ENCODE measurements around the gene CRBN.

GRCh38 chr3:198192-198555, 1.6 kb downstream of the CHL1 start:
- RRBS = 2% methylated on average over 13 of the region's 42 CpGs
CAGE:
- cytosol, long polyA plus RNA = no peak
- long polyA plus RNA = no peak
- nucleus, long polyA plus RNA = no peak

DNA sequence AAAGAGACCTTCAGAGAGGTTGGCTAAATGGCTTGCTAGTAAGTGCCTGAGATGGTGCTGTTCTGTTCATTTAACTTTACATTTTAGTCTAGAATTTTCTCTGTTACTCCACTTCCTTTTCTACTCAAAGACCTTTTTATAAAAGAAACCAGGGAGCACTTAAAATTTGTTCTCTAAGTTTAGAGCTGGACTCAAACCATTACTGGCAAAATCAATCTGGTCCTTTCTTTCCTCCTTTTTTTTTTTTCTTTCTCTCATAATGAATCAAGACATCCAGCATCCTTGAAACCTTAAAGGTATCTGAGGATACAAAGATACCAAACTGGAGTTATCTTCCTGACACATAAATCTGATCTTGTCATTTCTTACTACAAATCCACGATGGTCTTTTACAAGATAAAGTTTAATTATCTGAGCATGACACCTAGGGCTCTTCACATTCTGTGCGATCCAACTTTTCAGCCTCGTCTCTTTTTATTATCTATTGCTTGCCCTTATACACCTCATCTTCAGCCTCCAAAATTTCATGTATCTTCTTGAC, 36.3 kb downstream of the CHL1 start:
- RRBS = no CpG with 5 or more reads among the region's 3 CpGs
CAGE:
- cytosol, long polyA plus RNA = no peak
- long polyA plus RNA = no peak
- nucleus, long polyA plus RNA = no peak

- RRBS = no CpG with 5 or more reads among the region's 6 CpGs
CAGE:
- cytosol, long polyA plus RNA = no peak
- long polyA plus RNA = no peak
- nucleus, long polyA plus RNA = no peak
These were observed 68.1 kb downstream of the CHL1 start for GRCh38 chr3:264562-265073.

GRCh38 chr3:277824-278293, 81.3 kb downstream of the CHL1 start:
- RRBS = no CpG with 5 or more reads among the region's 2 CpGs
CAGE:
- cytosol, long polyA plus RNA = no peak
- long polyA plus RNA = no peak
- nucleus, long polyA plus RNA = no peak

DNA sequence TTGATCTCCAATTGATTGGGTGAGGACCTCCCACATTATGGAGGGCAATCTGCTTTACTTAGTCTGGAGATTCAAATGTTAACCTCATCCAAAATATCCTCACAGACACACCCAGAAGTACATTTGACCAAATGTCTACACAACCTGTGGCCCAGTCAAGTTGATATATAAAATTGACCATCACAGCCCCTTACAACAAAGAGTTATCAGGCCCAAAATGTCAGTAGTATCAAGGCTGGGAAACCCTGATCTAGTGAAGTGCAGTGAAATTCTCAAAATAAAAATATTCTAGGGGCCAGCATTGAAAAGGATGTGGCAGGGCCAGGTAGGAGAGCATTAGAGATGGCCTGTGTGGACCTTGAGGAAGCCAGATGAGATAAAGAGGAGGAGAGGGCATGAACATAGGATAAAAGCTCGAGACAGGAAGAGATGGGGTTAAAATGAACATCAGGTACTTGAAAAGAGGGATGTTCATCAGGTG, 36.2 kb downstream of the CNTN4 start:
- RRBS = no CpG with 5 or more reads among the region's 1 CpG
CAGE:
- cytosol, long polyA plus RNA = no peak
- long polyA plus RNA = no peak
- nucleus, long polyA plus RNA = no peak

DNA sequence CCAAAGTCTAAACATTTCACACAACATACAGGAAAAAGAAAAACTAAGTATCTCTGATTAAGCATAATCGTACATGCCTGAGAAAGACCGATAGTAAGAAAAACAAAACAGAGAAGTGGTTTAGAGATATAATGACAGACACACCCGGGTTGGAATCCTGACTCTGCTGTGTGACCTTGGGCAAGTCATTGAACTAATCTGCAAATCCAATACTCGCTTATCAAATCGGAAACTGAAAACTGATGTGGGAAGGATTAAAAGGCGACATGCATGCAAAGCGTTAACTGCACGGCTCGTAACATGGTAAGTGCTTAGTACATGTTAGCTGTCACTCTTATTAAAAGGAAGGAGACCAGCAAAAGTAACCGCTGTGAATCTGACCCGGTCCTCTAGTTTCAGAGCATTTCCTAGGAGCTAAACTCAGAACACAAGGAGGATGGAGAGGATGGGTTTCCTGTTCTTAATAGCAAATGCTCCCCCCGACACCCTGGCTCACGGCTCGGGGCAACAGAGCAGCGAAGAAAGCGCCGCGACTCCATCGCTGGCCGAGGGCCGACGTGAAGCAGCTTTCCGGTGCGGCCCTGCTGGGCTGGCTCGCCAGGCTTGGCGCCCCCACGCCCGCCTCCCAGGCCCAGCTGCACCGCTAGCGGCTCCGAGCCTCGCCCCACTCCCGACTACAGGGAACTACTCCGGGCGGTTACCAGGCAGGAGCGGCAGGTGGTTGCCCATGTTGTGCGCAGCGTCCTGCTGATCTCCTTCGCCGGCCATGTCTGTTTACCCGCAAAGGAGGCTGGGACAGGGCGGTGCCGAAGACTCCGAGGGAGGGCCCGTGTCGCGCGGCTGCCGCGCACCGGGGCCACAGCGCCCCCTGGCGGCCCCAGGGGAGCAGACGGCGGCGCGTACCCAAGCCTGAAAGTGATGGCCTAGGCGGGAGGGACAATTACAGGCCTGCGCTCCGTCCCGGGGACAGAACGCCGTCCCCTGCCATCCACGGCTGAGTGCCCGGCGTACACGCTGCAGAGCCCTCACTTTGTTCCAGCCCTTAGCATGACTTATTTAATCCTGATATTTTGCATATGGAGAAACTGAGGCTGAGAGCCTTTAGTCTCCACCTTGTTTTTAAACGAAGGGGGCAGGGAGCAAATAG, at the start of gene CRBN:
Gene CRBN, minus strand, starts transcription at position 772 of the 1,147 bp plus-strand sequence.
- RRBS = 5% methylated on average over 20 of the region's 68 CpGs
CAGE:
- cytosol, long polyA plus RNA = start-site peak on the minus strand centred at position 774 of the sequence, 6 bp wide, 271 reads
- long polyA plus RNA = start-site peak on the minus strand centred at position 772 of the sequence, 10 bp wide, 306 and 314 reads in 2 replicates
- nucleus, long polyA plus RNA = start-site peak on the minus strand centred at position 772 of the sequence, 10 bp wide, 398 reads

GRCh38 chr3:4320325-4321078, 17.3 kb downstream of the SETMAR start:
- RRBS = no CpG with 5 or more reads among the region's 2 CpGs
CAGE:
- cytosol, long polyA plus RNA = no peak
- long polyA plus RNA = no peak
- nucleus, long polyA plus RNA = no peak

DNA sequence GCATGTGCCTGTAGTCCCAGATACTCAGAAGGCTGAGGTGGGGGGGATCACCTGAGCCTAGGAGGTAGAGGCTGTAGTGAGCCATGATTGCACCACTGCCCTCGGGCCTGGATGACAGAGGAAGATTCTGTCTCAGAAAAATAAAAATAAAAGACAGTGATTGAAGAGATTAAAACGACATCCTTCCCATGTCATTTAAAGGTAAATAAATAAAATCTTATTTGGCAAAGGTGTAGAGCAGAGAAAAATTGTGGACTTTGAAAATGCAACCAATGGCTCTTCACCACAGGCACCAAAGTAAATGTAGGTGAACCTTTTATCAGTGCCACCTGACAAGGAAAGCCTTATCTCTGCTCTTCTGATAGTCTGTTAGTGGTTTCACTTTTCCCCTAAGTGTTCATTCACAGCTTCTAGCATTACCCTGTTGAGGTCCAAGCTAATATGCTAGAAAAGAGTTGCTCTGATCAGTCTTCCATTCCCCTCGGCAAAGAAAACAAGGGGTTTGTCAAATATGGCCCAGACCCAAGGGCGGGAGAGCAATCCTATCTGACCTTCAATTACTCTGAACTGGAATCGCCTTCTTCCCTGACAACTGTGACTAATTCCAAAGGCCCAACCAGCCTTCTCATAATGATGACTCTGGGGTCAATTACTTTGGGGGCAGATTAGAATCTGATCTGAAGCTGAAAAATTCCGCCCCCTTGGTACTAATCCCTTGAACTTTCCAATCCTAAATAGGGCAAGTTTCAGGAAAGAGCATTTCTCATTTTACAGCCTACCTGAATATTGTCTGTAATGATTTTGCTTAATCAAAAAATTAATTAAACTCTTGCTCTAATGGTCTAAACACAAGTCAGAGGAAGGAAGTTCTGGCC, 52.3 kb downstream of the SETMAR start:
- RRBS = no CpG with 5 or more reads among the region's 6 CpGs
CAGE:
- cytosol, long polyA plus RNA = no peak
- long polyA plus RNA = no peak
- nucleus, long polyA plus RNA = no peak

DNA sequence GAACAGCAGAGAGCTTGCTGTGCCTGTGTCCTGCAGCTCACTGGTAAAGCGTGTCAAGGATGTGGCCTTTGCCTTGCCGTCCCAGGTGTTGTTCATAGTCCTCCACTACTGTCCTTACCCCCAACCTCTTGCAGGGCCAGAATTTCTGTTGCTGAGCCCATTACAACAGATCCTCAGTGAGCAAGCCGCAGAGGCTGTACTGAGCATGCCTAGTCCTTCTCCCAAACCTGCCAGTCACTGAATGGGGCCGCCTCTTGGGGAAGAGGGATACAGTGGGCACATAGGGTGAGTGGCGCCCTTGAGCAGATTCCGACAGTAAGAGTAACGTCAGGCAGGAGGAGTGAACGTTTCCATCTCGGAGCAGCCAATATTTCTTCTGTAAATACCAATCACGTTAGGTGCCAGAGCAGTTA, 87.4 kb downstream of the ITPR1 start:
- RRBS = no CpG with 5 or more reads among the region's 10 CpGs
CAGE:
- cytosol, long polyA plus RNA = no peak
- long polyA plus RNA = no peak
- nucleus, long polyA plus RNA = no peak

- RRBS = no CpG with 5 or more reads among the region's 5 CpGs
CAGE:
- cytosol, long polyA plus RNA = no peak
- long polyA plus RNA = no peak
- nucleus, long polyA plus RNA = no peak
These were observed 228.9 kb downstream of the ITPR1 start for GRCh38 chr3:4722095-4722454.

GRCh38 chr3:4723245-4723444, 230.0 kb downstream of the ITPR1 start:
- RRBS = no CpG with 5 or more reads among the region's 4 CpGs
CAGE:
- cytosol, long polyA plus RNA = no peak
- long polyA plus RNA = no peak
- nucleus, long polyA plus RNA = no peak

DNA sequence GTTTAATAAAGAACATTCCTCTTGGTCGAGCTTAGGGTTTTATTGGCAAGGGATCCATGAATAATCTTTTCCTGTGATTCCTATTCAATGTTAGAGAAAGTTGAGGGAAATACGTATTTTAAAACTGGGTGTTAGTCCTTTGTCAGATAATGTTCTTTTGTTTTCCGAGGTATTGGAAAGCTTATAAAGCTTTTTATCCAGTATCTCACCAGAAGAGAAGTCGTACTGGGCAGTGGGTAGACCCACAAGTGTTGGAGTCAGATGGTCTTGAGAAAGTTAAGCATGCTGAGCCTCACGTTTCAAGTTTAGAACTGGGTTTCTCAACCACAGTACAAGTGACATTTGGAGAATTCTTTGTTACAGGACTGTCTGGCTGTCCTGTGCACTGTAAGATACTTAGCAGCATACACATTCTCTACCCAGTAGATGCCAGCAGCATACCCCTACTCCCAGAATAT, 212.3 kb upstream of the BHLHE40 start:
- RRBS = no CpG with 5 or more reads among the region's 5 CpGs
CAGE:
- cytosol, long polyA plus RNA = no peak
- long polyA plus RNA = no peak
- nucleus, long polyA plus RNA = no peak

GRCh38 chr3:4773032-4773522, 206.2 kb upstream of the BHLHE40 start:
- RRBS = no CpG with 5 or more reads among the region's 9 CpGs
CAGE:
- cytosol, long polyA plus RNA = no peak
- long polyA plus RNA = no peak
- nucleus, long polyA plus RNA = no peak

DNA sequence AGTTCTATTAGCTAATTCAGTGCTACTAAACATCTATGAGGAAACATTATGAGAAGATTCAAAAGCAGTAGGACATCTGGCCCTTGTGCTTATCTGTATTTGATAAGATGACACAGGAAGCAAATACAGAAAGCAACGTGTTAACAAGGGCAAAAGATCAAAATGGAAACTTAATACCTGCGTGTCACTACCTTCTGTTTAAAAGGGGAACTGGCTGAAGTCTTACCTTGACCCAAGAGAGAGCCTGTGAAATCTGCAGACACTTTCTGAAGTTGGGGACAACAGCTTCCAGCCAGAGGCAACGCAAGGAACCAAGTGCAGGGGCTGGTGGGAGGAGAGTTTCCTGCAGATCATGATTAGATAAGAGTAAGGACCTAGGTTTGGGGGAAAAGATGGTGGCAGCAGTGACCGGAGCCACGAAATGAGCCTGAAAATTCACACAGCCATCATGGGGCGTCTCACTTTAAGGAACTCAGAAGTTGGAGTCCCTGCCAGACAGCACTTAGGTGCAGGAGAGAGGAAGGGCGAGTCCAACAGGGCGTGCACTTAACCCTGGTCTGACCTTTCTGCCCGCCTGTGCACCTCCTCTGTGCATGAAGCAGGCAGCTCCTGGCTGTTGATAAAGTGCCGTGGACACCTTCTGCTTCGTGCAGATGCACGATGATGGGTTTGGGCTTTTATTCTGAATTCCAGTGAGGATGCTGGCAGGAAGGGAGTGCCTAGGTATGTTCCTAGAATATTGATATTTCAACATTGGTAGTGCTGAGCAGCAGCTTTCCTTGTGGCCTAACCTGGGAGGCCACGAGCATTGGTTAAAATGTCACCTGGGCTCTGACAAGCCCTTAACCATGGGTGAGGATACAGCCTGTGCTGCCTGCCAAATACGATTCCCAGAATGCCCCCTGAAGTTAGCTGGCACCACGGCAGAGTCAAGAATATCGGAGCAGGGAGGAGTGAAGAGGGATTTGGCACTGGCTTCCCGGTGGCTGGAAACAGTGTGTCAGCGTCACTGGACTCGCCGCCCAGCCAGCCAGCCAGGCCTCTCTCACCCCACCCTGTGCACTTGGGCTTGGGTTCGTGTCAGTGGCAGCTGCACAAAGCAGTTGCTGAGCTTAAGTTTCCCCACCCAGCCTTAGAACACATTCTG, 153.3 kb upstream of the BHLHE40 start:
- RRBS = no CpG with 5 or more reads among the region's 21 CpGs
CAGE:
- cytosol, long polyA plus RNA = no peak
- long polyA plus RNA = no peak
- nucleus, long polyA plus RNA = no peak

GRCh38 chr3:4826825-4827670, 152.2 kb upstream of the BHLHE40 start:
- RRBS = no CpG with 5 or more reads among the region's 13 CpGs
CAGE:
- cytosol, long polyA plus RNA = no peak
- long polyA plus RNA = no peak
- nucleus, long polyA plus RNA = no peak

- RRBS = no CpG with 5 or more reads among the region's 3 CpGs
CAGE:
- cytosol, long polyA plus RNA = no peak
- long polyA plus RNA = no peak
- nucleus, long polyA plus RNA = no peak
These were observed 149.8 kb upstream of the BHLHE40 start for GRCh38 chr3:4829399-4829878.

DNA sequence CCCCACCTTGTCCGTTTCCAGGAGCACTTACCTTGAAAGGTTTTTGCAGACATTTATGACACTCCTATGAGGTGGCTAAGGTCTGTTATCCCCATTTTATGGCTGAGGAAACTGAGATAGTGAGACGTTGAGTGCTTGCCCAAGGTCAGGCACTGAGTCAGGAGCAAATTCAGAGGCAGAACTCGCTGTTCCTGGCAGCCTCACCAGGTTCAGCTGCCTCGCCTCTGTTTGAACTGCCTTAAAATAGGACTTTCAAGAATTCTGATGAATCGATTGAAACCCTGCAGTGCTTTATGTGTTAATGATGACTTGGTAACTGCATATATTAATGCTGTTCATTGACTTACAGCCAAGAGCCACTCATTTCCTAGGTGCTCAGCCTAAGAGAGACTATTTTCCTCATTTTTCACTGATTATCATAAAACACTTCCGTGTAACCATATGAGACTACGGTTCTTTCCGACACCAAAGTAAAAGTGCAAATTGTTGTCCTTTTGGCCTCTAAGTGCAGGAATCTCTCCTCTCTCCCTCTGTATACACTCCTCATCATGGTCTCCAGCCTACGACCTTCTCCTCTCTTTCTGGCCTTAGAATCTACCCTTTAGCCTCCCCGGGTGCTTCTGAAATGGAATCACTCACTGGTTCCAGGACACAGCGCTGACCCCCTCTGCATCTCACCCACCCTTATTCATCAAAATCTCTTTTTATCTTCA, 79.4 kb upstream of the BHLHE40 start:
- RRBS = no CpG with 5 or more reads among the region's 11 CpGs
CAGE:
- cytosol, long polyA plus RNA = no peak
- long polyA plus RNA = no peak
- nucleus, long polyA plus RNA = no peak

- RRBS = no CpG with 5 or more reads among the region's 10 CpGs
CAGE:
- cytosol, long polyA plus RNA = no peak
- long polyA plus RNA = no peak
- nucleus, long polyA plus RNA = no peak
These were observed 6.0 kb upstream of the BHLHE40 start for GRCh38 chr3:4973098-4973872.

- RRBS = under 1% methylated on average over 18 of the region's 53 CpGs
CAGE:
- cytosol, long polyA plus RNA = no peak
- long polyA plus RNA = no peak
- nucleus, long polyA plus RNA = no peak
These were observed 7.6 kb downstream of the BHLHE40 start for GRCh38 chr3:4986432-4987674.

- RRBS = no CpG with 5 or more reads among the region's 8 CpGs
CAGE:
- cytosol, long polyA plus RNA = no peak
- long polyA plus RNA = no peak
- nucleus, long polyA plus RNA = no peak
These were observed 11.2 kb downstream of the ARL8B start for GRCh38 chr3:5132974-5134038.

Data from H1 (cell line).